Fibroblast of villous mesenchyme (primary cell): ENCODE measurements around a stretch of chr10.

DNA sequence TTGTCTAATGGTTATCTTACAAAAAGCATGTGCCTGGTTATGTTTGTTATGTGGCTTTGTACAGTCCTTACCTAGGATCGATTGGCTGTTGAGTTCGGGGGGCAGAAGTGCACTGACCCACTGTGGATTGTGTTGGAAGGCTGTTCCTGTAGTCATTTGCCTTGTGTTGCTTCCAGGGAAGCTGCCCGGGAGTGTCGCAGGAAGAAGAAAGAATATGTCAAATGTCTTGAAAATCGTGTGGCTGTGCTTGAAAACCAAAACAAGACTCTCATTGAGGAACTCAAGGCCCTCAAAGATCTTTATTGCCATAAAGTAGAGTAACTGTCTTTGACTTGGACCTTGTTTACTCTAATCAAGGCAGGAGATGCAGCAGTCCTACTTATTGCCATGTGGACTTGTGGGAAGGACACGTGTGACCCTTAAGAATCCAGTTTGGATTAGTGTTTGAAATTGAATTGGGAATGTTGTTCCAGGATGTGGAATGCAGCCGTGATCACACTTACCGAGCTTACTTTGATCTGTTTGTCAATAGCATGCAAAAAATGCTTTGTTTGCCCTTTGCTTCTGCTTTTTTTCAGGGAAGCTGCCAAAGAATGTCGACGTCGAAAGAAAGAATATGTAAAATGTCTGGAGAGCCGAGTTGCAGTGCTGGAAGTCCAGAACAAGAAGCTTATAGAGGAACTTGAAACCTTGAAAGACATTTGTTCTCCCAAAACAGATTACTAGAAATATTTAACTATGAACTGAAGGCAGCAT lies 84.6 kb downstream of the CREM start:
- CAGE, long polyA plus RNA = no peak

GRCh38 chr10:35216419-35217136 lies 89.9 kb downstream of the CREM start:
- CAGE, long polyA plus RNA = no peak

- CAGE, long polyA plus RNA = no peak
Measured at GRCh38 chr10:35335052-35336078, 944 bp upstream of the CCNY start.

DNA sequence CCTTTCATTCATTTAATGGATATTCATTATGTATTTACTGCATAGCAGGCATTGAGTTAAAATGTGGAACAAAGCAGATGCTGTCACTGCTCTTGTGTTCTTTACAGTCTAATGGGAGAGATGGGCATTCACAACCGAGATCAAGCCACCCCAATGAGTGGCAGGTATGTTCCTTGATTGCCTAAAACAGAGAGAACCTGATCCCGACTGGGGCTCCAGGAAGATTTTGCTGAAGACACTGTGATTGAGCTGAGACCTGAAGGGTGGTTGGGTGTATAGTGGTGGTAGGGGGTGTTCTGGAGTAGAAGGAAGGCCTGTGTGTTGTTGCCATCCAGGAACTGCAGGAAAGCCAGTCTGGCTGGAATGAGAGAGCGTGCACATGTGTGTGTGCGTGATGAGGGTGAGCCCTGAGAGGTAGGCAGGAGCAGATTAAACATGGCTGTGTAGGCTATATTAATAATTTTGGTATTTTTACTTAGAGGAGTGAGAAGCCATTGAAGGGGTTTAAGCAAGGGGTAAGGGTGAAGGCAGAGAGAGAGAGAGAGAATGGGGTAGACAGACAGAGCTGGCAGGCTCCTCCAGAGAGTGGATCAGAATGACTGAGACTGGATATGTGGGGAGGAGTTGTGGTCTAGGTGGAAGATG lies 91.9 kb downstream of the CCNY start:
- CAGE, long polyA plus RNA = no peak

- CAGE, long polyA plus RNA = no peak
Measured at GRCh38 chr10:35449237-35450096, 113.2 kb downstream of the CCNY start.

GRCh38 chr10:35485857-35486179 lies 119.3 kb upstream of the GJD4 start:
- CAGE, long polyA plus RNA = no peak

DNA sequence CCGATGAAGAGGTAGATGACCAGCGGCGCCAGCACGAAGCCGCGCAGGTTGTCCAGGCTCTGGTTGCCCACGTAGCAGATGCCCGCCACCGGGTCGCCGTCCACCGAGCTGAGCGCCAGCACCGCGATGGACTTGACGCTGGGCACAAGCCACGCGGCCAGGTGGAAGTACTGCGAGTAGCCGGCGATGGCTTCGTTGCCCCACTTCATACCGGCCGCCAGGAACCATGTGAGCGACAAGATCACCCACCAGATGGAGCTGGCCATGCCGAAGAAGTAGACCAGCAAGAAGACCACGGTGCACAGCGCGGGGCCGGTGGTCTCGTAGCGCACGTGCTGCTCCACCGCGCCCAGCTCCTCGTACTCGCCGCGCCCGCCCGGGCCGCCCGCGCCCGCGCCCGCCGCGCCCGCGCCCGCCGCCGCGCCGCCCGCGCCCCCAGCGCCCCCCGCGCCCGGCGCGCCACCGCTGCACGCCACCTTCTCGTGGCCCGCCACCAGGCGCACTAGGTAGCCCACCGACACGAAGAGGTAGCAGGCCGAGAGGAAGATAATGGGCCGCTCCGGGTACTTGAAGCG lies 2.1 kb downstream of the FZD8 start:
- CAGE, long polyA plus RNA = no peak

DNA sequence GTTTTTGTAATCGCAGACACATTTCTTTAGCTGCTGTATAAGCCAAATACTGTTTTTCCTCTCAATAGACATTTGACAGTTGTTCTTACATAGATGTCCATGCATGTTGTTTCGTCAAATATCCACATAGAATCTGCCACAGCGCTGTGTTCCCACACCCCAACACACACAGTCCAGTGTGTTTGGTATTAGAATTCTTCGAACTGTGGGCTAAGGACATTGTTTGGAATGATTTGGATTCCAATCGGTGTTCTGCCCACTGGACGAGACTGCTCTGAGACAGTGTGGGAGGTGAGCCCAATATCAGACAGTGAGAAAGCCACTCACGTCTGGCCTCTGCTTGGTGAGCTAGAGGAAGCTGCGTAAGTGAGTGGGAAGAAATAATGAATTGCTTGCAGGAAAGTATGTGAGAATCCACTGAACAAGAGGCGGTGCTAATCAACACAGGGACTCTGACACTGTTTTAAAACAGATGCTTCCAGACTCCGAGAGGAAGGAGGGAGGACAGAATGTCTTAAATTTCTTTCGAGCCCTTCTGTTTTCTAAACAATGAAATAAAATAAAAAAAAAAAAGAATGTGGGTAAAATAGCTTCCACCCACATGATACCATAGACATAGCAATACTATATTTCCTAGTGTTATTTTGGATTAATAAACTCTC lies 675.0 kb upstream of the ANKRD30A start:
- CAGE, long polyA plus RNA = no peak

GRCh38 chr10:36733909-36734268 lies 391.5 kb upstream of the ANKRD30A start:
- CAGE, long polyA plus RNA = no peak

GRCh38 chr10:37820707-37821091 lies 36.7 kb downstream of the ZNF248 start:
- CAGE, long polyA plus RNA = no peak

GRCh38 chr10:38058703-38059250 lies 35.4 kb upstream of the ZNF37A start:
- CAGE, long polyA plus RNA = no peak

DNA sequence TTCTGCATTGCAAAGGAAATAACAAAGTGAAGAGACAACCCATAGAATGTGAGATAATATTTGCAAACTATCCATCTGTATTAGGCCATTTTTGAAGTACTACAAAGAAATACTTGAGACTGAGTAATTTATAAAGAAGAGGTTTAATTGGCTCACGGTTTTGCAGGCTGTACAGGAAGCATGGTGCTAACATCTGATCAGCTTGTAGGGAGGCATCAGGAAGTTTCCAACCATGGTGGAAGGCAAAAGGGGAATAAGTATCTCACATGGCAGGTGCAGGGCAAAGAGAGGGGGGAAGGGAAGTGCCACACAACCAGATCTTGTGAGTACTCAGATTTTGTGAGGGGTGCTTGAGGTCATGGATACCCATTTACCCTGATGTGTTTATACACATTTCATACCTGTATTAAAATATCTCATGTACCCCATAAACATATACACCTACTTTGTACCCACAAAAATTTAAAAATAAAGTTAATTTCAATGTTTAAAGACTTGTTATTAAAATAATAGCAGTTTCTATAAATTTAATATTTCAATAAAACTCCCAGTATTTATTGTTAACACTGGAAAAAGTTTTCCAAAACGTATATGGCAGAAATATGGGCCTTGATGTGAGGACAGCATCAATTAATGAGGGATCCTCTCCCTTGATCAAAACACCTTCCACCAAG lies 28.8 kb downstream of the ZNF37A start:
- CAGE, long polyA plus RNA = no peak

- CAGE, long polyA plus RNA = no peak
Measured at GRCh38 chr10:38157100-38157718, 63.1 kb downstream of the ZNF37A start.

- CAGE, long polyA plus RNA = no peak
Measured at GRCh38 chr10:38348618-38349225, 254.6 kb downstream of the ZNF37A start.

DNA sequence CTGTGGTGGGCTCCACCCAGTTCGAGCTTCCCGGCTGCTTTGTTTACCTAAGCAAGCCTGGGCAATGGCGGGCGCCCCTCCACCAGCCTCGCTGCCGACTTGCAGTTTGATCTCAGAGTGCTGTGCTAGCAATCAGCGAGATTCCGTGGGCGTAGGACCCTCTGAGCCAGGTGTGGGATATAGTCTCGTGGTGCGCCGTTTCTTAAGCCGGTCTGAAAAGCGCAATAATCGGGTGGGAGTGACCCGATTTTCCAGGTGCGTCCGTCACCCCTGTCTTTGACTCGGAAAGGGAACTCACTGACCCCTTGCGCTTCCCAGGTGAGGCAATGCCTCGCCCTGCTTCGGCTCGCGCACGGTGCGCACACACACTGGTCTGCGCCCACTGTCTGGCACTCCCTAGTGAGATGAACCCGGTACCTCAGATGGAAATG lies 1513.6 kb downstream of the ZNF37A start:
- CAGE, long polyA plus RNA = no peak

GRCh38 chr10:42781696-42782284 lies 805 bp upstream of the BMS1 start:
- CAGE, long polyA plus RNA = no peak

DNA sequence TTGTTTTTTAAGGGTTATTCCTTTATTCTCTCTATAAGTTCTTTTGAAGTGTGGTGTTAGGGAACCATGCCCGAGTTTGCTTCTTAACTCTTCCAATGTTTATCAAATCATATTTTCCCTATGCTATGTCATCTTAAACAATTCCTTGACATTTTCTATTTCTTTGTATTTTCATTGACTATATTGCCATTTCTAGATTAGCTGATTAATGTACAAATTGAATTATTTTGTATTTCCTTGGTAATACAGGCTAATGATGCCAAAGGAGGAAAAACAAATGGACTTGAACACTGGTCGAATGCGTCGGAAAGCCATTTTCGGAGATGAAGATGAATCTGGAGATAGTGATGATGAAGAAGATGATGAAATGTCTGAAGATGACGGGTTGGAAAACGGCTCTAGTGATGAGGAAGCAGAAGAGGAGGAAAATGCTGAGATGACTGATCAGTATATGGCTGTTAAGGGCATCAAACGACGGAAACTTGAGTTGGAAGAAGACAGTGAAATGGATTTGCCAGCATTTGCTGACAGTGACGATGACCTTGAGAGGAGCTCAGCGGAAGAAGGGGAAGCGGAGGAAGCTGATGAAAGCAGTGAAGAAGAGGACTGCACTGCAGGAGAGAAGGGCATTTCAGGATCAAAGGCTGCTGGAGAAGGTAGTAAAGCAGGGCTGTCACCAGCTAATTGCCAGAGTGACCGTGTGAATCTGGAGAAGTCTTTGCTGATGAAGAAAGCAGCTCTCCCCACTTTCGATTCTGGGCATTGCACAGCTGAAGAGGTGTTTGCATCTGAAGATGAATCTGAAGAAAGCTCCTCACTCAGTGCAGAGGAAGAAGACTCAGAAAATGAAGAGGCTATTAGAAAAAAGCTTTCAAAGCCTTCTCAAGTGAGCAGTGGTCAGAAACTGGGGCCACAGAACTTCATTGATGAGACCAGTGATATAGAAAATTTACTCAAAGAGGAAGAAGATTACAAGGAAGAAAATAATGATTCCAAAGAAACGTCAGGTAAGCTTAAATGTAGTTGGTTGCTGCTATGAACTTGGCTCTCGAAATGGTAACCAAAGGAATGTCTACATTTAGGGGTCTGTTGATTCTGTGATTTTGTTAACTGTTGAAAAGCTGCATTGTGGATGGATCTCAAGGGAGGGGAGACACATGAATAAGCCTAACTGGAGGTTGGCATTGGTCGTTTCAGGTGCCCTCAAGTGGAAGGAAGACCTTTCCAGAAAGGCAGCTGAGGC lies 14.1 kb downstream of the BMS1 start:
- CAGE, long polyA plus RNA = no peak

GRCh38 chr10:42866555-42867172 lies 84.1 kb downstream of the BMS1 start:
- CAGE, long polyA plus RNA = no peak

GRCh38 chr10:42960959-42961241 lies 116.0 kb upstream of the RET start:
- CAGE, long polyA plus RNA = no peak

DNA sequence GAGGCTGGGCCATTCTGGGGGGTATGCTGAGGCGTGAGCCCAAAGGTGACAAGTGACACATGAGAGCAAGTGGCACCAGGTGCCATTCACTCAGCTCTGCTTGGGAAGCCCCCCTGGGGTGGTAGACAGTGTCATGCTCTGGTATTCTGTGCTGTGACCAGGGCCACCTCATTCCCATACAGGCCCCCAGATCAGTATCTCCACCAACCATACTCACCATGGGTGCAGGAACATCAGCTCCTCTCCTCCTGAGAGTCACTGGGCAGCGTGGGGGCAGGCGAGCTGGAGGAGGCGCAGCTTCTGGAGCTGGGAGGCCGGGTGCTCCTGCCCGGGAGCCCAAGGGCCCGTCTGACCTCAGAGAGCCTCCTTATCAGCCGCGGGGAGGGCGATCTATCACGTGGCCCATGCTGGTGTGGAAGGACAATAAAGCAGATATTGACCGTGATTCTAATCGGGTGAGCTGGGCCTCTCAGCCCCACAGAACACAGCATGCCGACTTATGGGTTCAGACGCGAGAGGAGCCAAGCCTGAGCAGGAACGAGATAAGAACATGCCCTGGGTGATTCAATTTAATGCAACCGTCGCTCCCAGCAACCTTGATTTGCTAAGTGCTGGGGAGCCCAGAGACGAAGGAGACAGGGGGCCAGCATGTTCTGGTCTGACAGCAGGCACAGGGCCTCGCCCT lies 95.6 kb upstream of the RET start:
- CAGE, long polyA plus RNA = no peak